T47D (cell line): ENCODE results near the genes CWC15, SESN3 and MTMR2.

GRCh38 chr11:93541953-93542724 is 1.1 kb downstream of the SMCO4 start:
- RRBS = 0% methylated on average over 4 of the region's 20 CpGs

DNA sequence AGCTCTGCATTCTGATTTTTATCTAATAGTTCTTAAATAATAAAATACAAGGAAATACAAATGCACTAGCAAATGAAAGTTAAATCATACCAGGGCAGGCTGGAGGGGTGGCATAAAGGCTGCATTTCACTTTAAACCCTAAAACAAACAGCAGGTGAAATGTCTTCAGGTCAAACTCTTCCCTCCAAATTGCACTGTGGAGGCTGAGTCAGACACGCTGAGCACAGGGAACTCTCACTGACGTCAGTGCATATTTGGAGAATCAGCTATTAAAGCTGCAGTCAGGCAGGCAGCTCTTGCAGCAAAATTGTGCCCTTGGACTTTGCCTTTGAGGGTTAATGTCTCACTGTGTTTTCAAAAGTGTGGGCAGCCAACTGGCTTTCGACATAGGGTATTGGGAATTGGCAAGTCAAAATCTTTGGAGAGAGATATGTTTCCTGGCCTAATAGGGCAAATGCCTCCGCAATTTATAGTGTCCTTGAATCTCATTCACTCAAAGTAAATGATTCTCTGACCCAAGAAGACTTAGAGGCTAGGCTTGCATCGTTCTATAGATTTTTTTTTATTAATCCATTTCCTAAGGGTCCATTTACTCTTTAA is 27.6 kb upstream of the SMCO4 start:
- RRBS = no CpG with 5 or more reads among the region's 5 CpGs

DNA sequence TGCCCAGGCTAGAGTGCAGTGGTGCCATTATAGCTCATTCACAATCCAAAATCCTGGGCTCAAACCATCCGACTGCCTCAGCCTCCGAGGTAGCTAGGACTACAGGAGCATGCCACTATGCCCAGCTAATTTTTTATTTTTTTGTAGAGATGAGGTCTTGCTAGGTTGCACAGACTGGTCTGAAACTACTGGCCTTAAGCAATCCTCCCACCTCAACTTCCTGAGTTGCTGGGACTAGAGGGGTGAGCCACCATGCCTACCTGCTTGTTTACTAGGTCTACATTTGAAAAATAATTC is 22.0 kb downstream of the TAF1D start:
- RRBS = no CpG with 5 or more reads among the region's 2 CpGs

- RRBS = no CpG with 5 or more reads among the region's 6 CpGs
These were observed 8.0 kb downstream of the VSTM5 start for GRCh38 chr11:93842387-93842856.

DNA sequence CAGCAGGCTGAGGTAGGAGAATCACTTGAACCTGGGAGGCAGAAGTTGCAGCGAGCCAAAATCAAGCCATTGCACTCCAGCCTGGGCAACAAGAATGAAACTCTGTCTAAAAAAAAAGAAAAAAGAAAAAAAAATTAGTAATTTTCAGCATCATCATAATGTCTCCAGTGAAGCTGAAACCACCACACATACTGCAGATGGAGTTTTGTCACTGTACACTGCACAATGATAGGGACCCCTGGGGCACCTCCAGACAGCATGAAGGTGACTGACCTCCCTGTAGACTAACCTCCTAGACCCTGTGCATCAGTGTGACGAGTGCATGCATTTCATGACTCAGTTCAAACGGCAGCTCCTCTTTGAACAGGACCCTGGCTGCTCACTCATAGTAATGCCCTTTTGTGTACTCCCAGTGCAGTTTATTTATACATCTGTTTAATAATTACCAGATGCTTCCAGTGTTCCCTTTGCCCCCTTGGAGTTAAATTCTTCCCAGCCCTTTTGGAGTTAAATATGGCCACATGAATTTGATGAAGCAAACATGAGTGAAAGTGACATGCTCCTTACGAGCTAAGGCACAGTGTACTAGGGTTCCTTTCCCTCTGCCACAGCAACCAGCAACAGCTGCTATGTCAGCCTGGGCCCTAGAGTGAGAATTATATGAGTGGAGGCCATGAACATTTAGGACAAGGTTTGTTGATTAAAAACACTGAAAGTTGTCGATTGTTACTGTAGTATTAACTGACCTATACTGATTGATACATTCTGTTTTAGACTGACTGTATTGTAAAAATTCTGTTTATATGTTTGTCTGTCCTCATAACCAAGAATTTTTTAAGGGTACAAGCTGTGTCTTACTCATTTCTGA is 72.4 kb downstream of the PANX1 start:
- RRBS = no CpG with 5 or more reads among the region's 5 CpGs

DNA sequence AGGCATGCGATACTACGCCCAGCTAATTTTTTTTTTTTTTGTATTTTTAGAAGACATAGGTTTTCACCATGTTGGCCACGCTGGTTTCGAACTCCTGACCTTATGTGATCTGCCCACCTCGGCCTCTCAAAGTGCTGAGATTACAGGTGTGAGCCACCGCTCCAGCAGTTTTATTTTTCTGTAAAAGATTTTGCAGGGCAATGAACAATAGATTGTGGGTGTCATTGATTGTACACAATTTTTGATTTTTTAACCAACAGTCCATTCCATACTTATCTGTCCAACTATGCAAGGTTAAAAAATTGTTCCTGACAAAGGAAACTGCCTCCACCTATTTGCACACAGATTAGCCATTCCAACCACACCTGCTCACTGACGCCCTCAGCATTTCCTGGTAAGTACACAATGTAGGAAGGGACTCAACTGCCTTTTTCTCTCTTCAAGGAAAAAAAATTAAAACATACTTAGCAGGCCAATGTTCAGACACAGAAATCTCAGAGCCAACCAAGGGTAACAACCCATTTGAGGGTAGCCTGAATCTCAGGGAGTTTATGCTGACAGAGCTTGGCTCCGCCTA is 4.4 kb upstream of the FUT4 start:
- RRBS = no CpG with 5 or more reads among the region's 8 CpGs

GRCh38 chr11:94972950-94974130 is at the start of gene CWC15:
Gene CWC15 (minus strand): TSS chr11:94973556.
- RRBS = no CpG with 5 or more reads among the region's 73 CpGs

- RRBS = no CpG with 5 or more reads among the region's 8 CpGs
These were observed 18.4 kb downstream of the ENDOD1 start for GRCh38 chr11:95108050-95108539.

- RRBS = 41% methylated on average over 18 of the region's 66 CpGs
These were observed at the start of gene SESN3 for GRCh38 chr11:95230870-95231522. Gene SESN3 (minus strand): TSS chr11:95231202.

GRCh38 chr11:95231523-95232150 is 635 bp upstream of the SESN3 start:
- RRBS = no CpG with 5 or more reads among the region's 11 CpGs

DNA sequence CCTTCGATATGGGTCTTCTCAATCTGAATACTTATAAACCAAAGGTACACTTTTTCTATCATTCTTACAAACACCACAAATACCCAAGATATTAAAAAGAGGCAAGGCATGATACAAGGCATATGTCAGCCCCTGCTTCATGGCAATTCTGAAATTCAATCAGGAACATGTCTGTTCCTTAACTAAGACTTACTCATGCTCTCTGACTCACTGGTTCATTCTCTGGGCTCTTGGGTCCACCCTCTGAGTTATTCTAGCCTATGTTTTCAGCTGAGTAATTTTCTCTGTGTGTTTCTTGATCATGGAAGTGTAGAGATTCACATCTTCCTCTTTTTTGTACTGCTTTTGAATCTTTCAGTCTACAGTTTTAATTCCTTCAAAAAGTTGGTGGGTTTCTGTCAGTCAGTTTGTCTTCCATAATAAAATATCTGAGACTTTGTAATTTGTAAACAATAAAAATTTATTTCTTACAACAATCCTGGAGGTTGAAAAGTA is 211.8 kb downstream of the FAM76B start:
- RRBS = no CpG with 5 or more reads among the region's 1 CpG

GRCh38 chr11:95590060-95590423 is 199.5 kb downstream of the FAM76B start:
- RRBS = no CpG with 5 or more reads among the region's 4 CpGs

- RRBS = no CpG with 5 or more reads among the region's 5 CpGs
These were observed 78.4 kb downstream of the FAM76B start for GRCh38 chr11:95711181-95711515.

DNA sequence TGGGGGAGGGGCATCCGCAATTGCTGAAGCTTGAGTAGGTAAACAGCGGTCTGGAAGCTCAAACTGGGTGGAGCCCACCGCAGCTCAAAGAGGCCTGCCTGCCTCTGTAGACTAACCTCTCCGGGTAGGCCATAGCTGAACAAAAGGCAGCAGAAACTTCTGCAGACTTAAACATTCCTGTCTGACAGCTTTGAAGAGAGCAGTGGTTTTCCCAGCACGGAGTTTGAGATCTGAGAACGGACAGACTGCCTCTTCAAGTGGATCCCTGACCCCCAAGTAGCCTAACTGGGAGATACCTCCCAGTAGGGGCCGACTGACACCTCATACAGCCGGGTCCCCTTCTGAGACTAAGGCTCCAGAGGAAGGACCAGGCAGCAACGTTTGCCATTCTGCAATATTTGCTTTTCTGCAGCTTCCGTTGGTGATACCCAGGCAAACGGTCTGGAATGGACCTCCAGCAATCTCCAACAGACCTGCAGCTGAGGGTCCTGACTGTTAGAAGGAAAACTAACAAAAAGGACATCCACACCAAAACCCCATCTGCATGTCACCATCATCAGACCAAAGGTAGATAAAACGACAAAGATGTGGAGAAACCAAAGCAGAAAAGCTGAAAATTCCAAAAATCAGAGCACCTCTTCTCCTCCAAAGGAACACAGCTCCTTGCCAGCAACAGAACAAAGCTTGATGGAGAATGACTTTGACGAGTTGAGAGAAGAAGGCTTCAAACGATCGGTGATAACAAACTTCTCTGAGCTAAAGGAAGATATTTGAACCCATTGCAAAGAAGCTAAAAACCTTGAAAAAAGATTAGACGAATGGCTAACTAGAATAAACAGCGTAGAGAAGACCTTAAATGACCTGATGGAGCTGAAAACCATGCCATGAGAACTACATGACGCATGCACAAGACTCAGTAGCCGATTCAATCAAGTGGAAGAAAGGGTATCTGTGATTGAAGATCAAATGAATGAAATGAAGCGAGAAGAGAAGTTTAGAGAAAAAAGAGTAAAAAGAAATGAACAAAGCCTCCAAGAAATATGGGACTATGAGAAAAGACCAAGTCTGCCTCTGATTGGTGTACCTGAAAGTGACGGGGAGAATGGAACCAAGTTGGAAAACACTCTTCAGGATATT is 16.7 kb downstream of the CEP57 start:
- RRBS = no CpG with 5 or more reads among the region's 21 CpGs

- RRBS = 1% methylated on average over 22 of the region's 55 CpGs
These were observed at the start of gene MTMR2 for GRCh38 chr11:95923417-95924278. Gene MTMR2 (minus strand): TSS chr11:95924107.

GRCh38 chr11:96180978-96181752 is 161.8 kb downstream of the MAML2 start:
- RRBS = no CpG with 5 or more reads among the region's 5 CpGs

- RRBS = no CpG with 5 or more reads among the region's 2 CpGs
These were observed 142.7 kb downstream of the MAML2 start for GRCh38 chr11:96200116-96200845.

- RRBS = no CpG with 5 or more reads among the region's 3 CpGs
These were observed 122.8 kb downstream of the MAML2 start for GRCh38 chr11:96220058-96220788.

- RRBS = no CpG with 5 or more reads among the region's 8 CpGs
These were observed 89.8 kb downstream of the MAML2 start for GRCh38 chr11:96252873-96253928.

DNA sequence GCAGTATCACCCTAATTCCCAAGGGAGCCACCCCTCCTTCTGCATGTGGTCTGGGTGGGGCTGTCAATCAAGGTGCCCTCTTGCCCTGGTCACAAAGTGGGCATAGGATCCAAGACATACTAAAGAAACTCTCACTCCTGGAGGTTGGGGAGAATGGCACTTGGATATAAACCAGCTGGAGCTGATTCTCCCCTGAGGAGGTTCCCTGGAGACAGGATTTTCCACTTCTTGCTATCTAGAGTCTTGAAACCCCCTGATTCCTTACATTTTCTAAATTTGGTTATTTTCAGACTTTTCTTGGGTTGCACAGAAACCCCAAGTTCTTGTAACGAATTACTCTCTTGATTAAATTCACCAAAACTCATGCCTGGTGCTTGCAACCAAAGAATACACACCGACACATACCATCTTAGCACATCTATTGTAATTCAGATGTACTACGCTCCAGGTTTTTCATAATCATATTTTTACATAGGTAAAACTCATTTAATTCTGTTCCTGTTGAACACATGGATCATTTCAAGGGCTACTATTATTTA is 40.5 kb downstream of the MAML2 start:
- RRBS = no CpG with 5 or more reads among the region's 3 CpGs